Suprapubic skin (tissue), 4 donors: ENCODE measurements around the gene RTN4IP1.

DNA sequence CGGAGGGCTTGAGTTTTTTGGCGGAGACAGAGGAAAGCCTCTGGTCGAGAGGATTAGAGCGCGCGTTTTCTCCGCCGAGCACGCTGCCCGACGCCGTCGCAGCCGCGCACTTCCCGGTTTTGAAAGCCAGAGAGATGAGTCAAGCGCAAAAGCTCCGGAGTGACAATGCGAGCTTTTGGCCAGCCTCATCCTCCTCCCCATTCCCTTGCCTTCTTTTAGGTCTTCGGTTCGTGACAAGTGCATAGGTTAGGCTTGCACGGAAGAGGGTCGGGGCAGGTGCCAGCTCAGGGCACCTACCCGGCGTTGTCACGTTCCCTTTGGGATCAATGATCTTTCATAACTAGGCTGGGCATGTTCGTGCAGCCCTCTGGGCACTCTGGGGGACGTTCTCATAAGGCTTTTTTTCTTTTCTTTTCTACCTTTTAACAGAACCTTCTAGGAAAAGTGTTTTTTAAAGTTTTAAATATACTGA lies 91.2 kb upstream of the PRDM1 start:
- PRO-cap = unidirectional peak, minus-strand start at position 121 of the sequence
- RAMPAGE, long total RNA, 4 experiments = no peak in any of the 4 experiments

- PRO-cap = no peak
- RAMPAGE, long total RNA, 4 experiments = no peak in any of the 4 experiments
Observed at GRCh38 chr6:106046469-106046911, 39.6 kb upstream of the PRDM1 start.

DNA sequence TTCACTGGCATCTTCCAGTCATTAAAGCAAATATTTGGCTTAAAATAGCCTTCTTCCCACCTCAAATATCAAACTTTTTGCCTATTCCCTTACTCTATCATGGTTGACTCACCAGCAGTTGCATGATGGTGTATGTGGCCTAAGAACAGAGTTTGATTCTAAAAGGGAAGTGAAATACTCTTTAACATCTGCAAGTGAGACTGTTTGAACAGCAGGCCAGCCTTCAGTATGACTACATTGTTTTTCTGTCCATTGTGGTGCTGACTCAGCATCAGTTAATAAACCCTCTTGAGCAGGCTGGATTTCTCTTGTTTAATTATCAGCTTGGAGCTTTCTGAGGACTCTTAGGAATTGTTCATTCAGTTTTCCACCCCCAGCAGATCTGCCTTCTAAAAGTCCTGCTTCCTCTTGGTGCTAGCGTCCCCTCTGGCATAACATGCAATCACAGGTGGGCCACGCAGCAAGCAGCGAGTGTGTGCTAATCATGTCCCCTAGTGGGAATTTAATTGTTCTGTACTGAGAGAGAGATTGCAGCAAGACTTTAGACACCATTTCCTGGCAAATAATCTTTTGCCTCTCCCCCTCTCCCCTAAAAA lies 1.6 kb upstream of the PRDM1 start:
- PRO-cap = no peak
- RAMPAGE, long total RNA, 4 experiments = no peak in any of the 4 experiments

GRCh38 chr6:106086733-106087157 lies 609 bp downstream of the PRDM1 start:
- PRO-cap = no peak
- RAMPAGE, long total RNA, 4 experiments = no peak in any of the 4 experiments

GRCh38 chr6:106097049-106098375 lies 11.4 kb downstream of the PRDM1 start:
- PRO-cap = no peak
- RAMPAGE, long total RNA, 4 experiments = no peak in any of the 4 experiments

DNA sequence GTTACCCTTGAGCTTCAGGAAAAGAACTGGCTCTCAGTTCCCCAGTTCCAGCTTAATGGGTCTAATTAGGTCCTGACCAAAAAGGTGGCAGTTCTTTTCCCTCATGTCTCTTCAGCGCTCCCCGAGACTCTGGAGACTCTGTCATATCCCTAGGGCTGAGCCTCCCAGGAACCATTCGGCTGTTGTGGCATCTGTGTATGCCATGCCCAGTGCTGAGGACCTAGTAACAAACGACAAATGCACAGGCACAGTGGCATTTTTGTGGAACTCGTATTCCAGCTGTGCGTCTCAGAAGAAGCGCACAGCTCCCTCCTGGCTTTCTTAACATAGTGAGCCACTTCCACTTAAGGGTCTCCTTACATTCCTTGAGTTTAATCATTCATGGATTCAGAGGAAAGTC lies 14.7 kb downstream of the PRDM1 start:
- PRO-cap = no peak
- RAMPAGE, long total RNA, 4 experiments = no peak in any of the 4 experiments

DNA sequence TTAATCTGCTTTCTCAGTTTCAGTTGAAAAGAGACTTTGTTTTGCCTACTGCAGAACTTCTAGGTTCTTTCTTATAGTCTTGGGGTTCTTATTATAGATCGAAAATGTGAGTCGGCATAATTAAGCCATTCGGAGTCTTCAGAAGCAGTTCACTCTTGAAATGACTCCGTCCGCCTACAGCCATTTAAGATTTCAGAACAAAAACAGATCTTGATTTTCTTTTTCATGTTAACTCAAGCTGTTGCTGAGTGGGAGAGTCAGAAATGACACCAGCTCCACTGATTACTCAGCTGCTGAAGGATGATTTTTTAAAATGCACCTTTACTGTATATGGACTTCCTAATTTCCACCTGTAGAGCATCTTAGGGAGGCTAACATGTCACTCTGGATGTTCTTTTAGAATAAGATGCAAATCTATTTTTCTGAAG lies 15.9 kb downstream of the PRDM1 start:
- PRO-cap = no peak
- RAMPAGE, long total RNA, 4 experiments = no peak in any of the 4 experiments

- PRO-cap = no peak
- RAMPAGE, long total RNA, 4 experiments = no peak in any of the 4 experiments
Observed at GRCh38 chr6:106110155-106110785, 24.1 kb downstream of the PRDM1 start.

GRCh38 chr6:106114472-106115180 lies 28.5 kb downstream of the PRDM1 start:
- PRO-cap = no peak
- RAMPAGE, long total RNA, 4 experiments = no peak in any of the 4 experiments

DNA sequence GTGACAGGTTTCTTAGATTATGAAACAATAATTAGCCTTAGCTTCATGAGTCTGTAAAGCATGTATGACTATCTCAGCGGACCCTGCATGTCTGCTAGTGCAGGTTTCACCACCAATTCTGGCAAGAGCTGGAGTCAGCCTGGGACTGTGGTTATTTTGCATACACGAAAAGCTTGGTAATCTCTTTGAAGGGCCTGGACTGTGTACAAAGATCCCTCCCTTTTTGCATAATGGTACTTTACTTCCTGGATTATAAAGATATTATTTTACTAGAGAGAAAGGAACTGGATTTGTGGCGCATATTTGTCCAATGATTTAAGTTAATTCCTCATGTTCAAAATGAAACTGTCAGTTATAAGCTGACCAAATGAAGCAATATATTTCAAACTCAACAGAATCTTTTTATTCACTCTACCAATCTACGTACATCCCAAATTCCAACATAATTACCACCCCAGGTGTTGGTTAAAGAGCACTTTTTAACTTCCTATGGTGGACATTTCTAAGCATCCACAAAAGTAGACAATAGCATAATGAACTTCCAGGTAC lies 43.5 kb downstream of the PRDM1 start:
- PRO-cap = no peak
- RAMPAGE, long total RNA, 4 experiments = no peak in any of the 4 experiments

- PRO-cap = no peak
- RAMPAGE, long total RNA, 4 experiments = no peak in any of the 4 experiments
Observed at GRCh38 chr6:106184683-106184996, 98.5 kb downstream of the PRDM1 start.

DNA sequence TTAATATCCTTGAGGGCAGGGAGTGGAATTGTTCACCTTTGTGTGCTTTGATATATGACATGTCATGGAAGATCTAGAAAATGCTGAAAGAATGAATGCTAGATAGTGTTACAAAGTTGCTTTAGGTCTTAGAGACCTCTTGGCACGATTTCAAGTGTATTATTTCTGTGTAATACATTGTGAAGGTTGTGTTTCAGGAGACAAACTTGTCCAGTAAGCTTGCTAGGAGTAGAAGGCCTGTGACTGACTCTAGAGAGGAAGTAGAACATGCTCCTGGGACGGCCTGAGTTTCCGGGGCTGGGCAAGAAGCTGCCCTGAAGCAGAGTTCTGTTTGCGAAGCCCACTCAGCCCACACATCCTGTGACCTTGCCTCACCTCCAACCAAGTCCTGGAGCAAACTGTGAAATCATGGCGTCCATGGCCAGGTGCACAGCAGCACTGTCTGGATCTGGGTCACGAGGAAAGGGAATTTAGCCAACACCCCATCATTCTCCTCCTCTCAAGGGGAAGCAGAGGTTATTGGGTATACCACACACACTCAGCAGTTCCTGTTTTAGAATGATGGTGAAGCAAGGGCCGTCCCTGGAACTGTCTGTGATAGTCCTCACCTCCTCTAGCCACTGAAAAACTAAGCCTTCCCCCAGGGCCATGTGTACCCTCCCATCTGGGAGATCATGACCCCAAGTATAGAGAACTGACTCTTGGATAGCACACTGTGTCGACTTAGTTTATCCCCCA lies 87.4 kb downstream of the CRYBG1 start:
- PRO-cap = no peak
- RAMPAGE, long total RNA, 4 experiments = no peak in any of the 4 experiments

DNA sequence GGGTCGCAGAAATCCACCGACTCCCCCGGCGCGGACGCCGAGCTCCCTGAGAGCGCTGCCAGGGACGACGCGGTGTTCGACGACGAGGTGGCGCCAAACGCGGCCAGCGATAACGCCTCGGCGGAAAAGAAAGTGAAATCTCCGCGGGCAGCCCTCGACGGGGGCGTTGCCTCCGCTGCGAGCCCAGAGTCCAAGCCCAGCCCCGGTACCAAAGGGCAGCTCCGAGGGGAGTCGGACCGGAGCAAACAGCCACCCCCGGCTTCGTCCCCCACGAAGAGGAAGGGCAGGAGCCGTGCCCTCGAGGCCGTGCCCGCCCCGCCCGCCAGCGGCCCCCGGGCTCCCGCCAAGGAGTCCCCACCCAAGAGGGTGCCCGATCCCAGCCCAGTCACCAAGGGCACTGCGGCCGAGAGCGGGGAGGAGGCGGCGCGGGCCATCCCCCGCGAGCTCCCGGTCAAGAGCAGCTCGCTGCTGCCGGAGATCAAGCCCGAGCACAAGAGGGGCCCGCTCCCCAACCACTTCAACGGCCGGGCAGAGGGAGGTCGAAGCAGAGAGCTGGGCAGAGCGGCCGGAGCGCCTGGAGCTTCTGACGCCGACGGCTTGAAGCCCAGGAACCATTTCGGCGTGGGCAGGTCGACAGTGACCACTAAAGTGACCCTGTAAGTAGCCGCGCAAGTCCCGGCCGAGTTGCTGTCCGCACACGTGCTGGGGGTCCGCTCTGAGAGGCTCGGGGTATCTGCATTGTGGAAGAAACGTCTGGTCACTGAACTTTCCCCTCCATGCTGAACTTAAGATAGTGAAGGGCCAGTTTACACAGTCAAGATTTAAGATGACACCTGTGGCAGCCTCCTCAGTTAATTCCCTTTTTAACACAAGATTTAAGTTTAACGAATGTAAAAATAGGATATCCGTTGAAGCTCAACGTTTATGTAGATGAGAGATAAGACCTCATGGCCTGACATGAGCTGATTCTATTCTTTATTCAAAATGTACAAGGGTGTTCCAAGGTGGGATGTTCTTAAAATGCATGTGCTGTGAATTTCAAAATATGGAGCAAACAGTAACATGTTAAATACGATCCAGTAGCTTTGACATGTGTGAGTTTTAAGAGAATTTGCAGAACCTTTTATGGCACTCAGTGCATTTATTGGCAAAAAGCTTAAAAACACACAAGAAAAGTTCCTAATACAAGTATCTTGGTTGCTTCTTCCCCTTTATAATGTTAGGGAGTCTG lies 116.5 kb downstream of the RTN4IP1 start:
- PRO-cap = no peak
- RAMPAGE, long total RNA, 4 experiments = start-site peak on the plus strand in 1 of 4 experiments, centred at position 500 of the sequence, 72 reads per replicate

DNA sequence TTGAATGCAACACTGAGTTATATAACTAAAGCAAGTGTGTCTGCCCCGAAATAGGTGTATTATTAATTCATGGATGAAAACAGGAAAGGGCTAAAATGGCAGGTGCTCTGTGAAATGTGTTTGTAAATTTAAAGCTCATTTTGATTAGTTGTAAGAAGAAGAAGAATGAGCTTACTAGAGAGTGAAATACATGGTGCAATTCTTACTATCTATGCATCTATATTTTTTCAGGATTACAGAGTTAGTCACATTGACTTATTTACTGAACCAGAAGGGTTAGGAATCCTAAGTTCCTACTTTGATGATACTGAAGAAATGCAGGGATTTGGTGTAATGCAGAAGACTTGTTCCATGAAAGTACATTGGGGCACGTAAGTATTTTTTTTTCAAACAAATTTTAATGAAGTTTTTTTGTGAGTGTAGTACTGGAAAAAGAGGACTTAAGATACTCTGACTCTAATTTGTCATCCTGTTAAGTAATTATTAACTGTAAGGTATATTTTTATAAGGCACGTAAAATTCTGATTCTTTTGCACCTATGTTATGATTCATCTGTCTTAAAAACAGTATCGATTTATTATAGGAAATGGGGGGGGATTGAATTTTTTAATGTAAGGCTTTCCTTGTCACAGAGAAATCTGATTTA lies 99.2 kb downstream of the RTN4IP1 start:
- PRO-cap = no peak
- RAMPAGE, long total RNA, 4 experiments = start-site peak on the plus strand in 2 of 4 experiments, centred at positions 303 to 305 of the sequence, 159 to 203 reads per replicate

DNA sequence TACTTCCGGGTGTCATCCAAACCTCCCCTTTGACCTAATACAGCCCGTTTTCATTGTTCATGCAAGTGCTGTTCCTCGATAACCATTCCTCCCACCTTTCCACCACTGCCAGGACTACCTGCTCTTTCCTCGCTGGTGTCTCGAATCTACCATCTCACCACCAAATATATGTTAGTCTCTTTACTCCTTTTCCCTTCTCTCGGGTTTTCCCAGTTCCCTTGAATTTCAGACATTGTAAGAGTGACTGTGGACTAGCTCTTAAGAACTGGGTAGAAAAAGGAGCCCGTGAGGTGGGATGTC lies 61.4 kb downstream of the RTN4IP1 start:
- PRO-cap = no peak
- RAMPAGE, long total RNA, 4 experiments = no peak in any of the 4 experiments

- PRO-cap = bidirectional peak, plus-strand start at chr6:106629578, minus-strand start at chr6:106629496
- RAMPAGE, long total RNA, 4 experiments = start-site peak on the plus strand in 4 of 4 experiments, at chr6:106629563-106629588 at its widest, 36 to 116 reads per replicate; start-site peak on the minus strand in 2 of 4 experiments, at chr6:106629459-106629491 at its widest, 18 to 36 reads per replicate
Observed at GRCh38 chr6:106628908-106630121, at the start of gene RTN4IP1. RTN4IP1 (minus strand) TSS chr6:106629498.

GRCh38 chr6:106637662-106638414 lies 8.5 kb downstream of the QRSL1 start:
- PRO-cap = no peak
- RAMPAGE, long total RNA, 4 experiments = no peak in any of the 4 experiments

- PRO-cap = unidirectional peak, minus-strand start at chr6:106693513
- RAMPAGE, long total RNA, 4 experiments = no peak in any of the 4 experiments
Observed at GRCh38 chr6:106693381-106693841, 64.0 kb downstream of the QRSL1 start.

- PRO-cap = no peak
- RAMPAGE, long total RNA, 4 experiments = no peak in any of the 4 experiments
Observed at GRCh38 chr6:106724707-106725313, 95.4 kb downstream of the QRSL1 start.

DNA sequence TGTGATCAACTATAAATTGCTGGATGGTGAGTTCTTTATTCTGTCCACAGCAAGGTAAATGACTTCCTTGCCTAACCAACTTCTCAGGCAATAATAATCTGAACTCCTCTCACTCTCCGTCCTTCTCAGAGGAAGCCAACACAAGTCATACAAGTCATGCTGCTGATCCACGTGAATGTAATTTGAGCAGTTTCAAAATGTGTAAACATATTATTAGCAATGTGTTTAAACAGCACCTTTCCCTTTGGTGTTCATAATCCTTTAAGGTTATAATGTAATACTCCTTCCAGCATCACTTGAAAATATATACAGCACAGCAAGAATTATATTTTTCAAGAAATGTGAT lies 127.9 kb downstream of the QRSL1 start:
- PRO-cap = no peak
- RAMPAGE, long total RNA, 4 experiments = no peak in any of the 4 experiments